CMK (cell line): ENCODE measurements around a stretch of chr2.

DNA sequence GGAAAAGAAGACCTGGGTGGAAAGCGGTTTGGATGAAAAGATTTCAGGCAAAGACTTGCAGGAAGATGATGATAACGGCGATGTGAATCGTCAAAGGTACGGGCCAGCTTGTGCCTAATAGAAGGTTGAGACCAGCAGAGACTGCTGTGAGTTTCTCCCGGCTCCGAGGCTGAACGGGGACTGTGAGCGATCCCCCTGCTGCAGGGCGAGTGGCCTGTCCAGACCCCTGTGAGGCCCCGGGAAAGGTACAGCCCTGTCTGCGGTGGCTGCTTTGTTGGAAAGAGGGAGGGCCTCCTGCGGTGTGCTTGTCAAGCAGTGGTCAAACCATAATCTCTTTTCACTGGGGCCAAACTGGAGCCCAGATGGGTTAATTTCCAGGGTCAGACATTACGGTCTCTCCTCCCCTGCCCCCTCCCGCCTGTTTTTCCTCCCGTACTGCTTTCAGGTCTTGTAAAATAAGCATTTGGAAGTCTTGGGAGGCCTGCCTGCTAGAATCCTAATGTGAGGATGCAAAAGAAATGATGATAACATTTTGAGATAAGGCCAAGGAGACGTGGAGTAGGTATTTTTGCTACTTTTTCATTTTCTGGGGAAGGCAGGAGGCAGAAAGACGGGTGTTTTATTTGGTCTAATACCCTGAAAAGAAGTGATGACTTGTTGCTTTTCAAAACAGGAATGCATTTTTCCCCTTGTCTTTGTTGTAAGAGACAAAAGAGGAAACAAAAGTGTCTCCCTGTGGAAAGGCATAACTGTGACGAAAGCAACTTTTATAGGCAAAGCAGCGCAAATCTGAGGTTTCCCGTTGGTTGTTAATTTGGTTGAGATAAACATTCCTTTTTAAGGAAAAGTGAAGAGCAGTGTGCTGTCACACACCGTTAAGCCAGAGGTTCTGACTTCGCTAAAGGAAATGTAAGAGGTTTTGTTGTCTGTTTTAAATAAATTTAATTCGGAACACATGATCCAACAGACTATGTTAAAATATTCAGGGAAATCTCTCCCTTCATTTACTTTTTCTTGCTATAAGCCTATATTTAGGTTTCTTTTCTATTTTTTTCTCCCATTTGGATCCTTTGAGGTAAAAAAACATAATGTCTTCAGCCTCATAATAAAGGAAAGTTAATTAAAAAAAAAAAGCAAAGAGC, 3.3 kb downstream of the FZD7 start:
- RRBS: 95% methylated on average over 6 of the region's 24 CpGs

GRCh38 chr2:202237501-202238402, 645 bp downstream of the SUMO1 start:
- RRBS: 2% methylated on average over 12 of the region's 48 CpGs

- RRBS: no CpG with 5 or more reads among the region's 22 CpGs
These were observed 1.5 kb downstream of the NOP58 start for GRCh38 chr2:202266788-202267832.

GRCh38 chr2:202276333-202276611, 10.7 kb downstream of the NOP58 start:
- RRBS: no CpG with 5 or more reads among the region's 4 CpGs

DNA sequence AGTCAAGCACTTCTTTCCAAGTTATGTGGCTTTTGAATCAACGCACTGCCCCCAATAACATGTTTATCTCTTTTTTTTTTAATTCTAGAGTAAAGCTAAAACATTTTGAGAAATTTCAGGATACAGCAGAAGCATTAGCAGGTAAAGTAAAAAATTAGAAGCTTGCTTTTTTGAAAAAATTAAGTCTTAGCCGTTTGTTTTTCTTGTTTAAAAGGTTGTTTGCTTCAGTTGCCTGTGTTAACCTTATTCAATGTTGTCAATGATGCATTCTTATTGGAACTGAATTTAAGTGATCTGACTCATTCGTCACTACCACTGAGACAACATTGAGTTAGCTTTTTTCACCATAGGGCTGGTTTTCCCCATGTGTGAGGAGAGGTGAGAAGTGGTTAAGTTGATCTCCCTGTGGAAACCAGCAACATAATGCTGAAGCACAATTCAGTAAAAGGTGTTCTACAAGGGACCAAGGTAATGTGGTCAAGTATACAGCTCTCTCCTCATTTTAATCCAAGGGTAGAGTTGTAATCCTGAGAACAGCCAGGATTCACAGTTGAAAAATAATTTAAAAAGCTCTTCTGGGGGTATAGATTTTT, 12.4 kb downstream of the NOP58 start:
- RRBS: no CpG with 5 or more reads among the region's 3 CpGs

DNA sequence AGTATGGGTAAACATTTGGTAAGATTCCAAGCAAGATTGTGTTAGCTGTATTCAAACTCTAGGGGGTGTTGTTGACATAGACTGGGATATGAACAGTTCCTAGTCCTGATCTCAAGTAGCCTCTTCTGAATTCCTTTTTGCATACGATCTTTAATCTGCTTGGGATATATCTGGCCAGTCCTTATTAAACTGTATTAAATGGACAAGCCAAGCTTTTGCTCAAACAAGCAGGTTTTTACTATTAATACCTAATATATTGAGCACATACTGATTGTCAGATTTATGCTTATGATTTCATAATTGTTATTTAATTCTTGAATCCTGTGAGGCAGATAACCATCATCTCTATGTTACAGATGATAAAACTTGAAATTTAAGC, 13.5 kb downstream of the NOP58 start:
- RRBS: no CpG with 5 or more reads among the region's 1 CpG

- RRBS: no CpG with 5 or more reads among the region's 16 CpGs
These were observed 127.9 kb downstream of the BMPR2 start for GRCh38 chr2:202504003-202504479.

DNA sequence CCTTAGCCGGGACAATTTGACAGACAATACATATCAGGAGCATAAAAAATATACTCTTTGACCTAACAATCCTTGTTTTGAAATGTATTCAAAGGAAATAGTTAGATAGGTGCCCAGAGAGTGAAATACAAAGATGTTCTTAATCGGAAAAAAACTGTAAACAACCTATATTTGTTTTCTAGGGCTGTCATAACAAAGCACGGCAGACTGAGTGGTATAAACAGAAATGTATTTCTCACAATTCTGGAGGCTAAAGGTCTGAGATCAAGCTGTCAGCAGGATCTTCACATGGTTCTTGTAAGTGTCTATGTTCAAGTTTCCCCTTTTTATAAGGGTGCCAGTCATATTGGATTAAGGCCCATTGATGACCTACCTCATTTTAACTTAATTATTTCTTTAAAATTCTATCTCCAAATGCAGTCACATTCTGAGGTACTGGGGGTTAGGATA, 34.6 kb upstream of the FAM117B start:
- RRBS: no CpG with 5 or more reads among the region's 3 CpGs

DNA sequence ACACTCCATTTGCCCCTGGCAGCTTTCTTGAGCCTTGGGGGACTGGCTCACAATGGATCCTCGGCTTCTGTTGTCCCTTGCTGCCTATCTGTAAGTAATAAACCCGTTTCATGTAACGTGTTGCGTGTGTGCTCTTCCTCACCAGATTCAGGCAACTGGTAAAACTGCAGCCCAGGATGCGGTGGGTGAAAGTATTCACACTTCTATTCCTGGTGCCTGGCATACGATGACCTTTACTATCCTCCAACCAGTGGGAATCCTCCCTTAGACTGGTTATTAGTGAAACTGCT, 13.6 kb upstream of the ICA1L start:
- RRBS: no CpG with 5 or more reads among the region's 6 CpGs

- RRBS: no CpG with 5 or more reads among the region's 3 CpGs
These were observed 26.2 kb downstream of the NBEAL1 start for GRCh38 chr2:203040835-203041265.

- RRBS: no CpG with 5 or more reads among the region's 3 CpGs
These were observed 103.0 kb upstream of the CYP20A1 start for GRCh38 chr2:203135647-203136376.

GRCh38 chr2:203533089-203533687, 1.9 kb downstream of the RAPH1 start:
- RRBS: no CpG with 5 or more reads among the region's 6 CpGs

DNA sequence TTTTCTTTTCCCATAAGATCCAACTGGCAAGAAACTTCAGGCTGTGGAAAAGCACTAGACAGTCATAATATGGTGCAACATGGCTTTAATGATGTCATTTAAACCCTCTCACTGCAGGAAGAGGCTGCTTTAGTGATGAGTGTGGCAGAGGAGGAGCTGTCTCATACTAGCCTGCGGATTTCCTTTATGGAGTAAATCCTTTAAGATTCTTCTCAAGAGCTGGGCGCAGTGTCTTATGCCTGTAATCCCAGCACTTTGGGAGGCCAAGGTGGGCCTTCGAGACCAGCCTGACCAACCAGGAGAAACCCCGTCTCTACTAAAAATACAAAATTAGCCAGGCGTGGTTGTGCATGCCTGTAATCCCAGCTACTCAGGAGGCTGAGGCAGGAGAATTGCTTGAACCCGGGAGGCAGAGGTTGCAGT, 83.2 kb upstream of the CD28 start:
- RRBS: no CpG with 5 or more reads among the region's 6 CpGs

- RRBS: no CpG with 5 or more reads among the region's 6 CpGs
These were observed 52.4 kb upstream of the CTLA4 start for GRCh38 chr2:203815219-203815537.

- RRBS: no CpG with 5 or more reads among the region's 6 CpGs
These were observed 2.5 kb upstream of the ICOS start for GRCh38 chr2:203933887-203934712.

DNA sequence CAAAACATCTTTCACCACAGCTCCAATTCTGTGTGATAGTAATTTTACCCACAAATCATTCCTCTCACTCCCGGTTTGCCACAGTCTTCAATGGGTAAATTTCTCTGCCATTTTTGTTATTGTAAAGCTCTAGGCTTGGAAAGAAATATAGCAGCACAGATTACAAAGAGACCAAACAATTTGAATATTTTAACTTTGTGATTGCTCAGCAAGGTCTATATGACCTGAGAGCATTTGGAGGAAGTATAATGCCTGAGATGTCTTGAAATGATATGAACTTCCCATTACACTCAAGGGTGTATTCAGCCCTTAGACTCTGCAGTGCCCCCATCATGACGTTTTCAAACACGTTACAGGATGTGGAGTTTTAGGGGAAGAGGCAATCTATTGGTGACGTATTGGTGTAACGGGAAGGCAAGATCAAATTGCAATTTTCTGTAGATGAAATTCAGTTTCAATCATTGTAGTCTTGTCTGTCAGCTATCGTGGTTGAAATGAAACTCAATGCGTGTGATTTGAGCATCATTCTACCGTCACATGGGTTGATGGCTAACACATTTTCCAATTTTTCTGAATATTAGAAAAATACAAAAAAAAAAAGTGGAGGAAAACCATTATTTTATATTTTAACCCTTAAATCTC, 78.9 kb downstream of the ICOS start:
- RRBS: no CpG with 5 or more reads among the region's 8 CpGs

DNA sequence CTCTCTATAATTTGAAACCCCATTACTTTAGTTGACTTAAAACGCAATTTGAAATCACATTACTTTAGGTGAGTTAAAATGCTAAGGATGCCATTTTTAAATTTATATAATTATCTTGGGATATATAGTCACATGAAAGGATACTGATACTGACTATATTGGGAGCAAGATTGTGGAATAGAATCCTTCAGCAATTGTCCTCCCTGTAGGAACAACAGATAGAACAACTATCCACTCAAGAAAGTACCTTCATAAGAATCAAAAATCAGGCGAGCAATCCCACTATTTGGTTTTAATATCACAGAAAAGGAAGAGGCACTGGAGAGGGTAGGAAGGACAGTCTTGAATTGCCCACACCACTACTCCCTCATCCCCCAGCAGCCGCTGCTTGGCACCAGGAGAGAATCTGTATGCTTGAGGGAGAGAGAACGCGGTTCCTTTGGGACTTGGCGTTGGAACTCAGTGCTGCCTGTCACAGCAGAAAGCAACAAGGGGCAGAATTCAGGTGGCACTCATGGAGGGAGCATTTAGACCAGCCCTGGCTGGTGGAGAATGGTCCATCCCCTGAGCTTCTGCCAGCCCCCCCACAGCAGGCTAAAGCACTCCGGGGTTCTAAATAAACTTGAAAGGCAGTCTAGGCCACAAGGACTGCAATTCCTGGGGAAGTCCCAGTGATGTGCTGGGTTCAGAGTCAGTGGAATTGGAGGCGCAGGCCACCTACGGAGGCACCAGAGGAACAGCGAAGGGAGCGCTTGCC, 252.7 kb downstream of the PARD3B start:
- RRBS: no CpG with 5 or more reads among the region's 11 CpGs

- RRBS: no CpG with 5 or more reads among the region's 9 CpGs
These were observed 479.8 kb downstream of the PARD3B start for GRCh38 chr2:205024942-205025636.

- RRBS: no CpG with 5 or more reads among the region's 3 CpGs
These were observed 515.7 kb upstream of the NRP2 start for GRCh38 chr2:205166628-205166925.

- RRBS: no CpG with 5 or more reads among the region's 5 CpGs
These were observed 307.1 kb upstream of the NRP2 start for GRCh38 chr2:205375123-205375729.